Heart right ventricle (tissue), 2 donors: ENCODE measurements around a stretch of chr2.

DNA sequence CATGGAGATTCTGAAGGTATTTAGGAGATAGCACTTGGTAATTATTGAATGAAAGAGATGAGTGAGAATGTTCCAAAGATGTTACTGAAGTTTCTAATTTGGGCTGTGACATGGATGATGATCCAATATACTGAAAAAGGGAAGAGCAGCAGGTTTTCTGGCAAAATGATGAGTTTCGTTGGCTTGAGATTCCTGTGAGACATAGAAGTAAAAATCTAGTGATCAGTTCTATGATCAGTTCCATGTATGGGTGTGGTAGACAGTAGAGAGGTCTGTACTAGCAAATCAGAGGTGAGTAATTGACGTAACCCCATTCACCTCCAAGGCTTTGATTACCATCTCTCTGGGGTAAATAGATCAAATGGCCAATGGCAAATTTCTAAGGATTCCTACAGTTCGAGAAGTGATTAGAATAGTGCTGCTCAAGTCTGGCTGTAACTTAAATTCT, 6.3 kb downstream of the ITGA4 start:
- PRO-cap, 2 experiments = no peak in any of the 2 experiments

GRCh38 chr2:182416783-182417383, 10.0 kb downstream of the PDE1A start:
- PRO-cap, 2 experiments = peak in 1 of 2 experiments; most common plus-strand start chr2:182417080 (in 1); most common minus-strand start chr2:182416905 (in 1)

GRCh38 chr2:182717782-182718525, 1.9 kb downstream of the DNAJC10 start:
- PRO-cap, 2 experiments = no peak in any of the 2 experiments

GRCh38 chr2:182911094-182911404, 44.6 kb upstream of the FRZB start:
- PRO-cap, 2 experiments = no peak in any of the 2 experiments

- PRO-cap, 2 experiments = no peak in any of the 2 experiments
Measured at GRCh38 chr2:182973923-182974911, 64.0 kb downstream of the NCKAP1 start.

- PRO-cap, 2 experiments = peak in 1 of 2 experiments; most common minus-strand start chr2:183078374 (in 1)
Measured at GRCh38 chr2:183078114-183078568, 406 bp upstream of the DUSP19 start.

DNA sequence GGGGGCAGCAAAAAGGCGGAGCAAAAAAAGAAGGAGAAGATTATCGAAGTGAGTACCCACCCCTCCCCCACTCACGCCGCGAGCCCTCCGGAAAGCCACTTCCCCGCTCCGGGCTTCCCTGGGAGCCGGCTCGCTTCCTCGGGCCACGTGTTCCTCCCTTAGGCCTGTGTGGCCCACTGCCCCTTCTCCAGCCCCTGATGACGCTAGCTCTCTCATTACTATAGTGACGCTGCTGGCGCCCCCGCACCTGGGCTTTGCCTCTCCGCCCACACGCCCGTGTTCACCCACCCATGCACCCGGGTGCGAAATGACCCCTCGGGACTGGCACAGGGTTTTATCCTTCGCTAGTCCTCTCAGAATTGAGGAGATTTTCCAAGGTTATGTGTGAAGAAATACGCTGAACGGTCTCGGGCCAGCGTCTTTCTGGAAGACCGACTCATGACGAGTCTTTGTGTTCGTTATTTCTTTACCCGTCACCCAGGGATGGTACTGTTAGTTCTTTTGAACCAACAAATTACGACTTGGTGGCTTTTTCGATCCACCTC, 422 bp downstream of the ZC3H15 start:
- PRO-cap, 2 experiments = peak in 1 of 2 experiments; most common plus-strand start position 215 of the sequence (in 1); most common minus-strand start position 178 of the sequence (in 1)

DNA sequence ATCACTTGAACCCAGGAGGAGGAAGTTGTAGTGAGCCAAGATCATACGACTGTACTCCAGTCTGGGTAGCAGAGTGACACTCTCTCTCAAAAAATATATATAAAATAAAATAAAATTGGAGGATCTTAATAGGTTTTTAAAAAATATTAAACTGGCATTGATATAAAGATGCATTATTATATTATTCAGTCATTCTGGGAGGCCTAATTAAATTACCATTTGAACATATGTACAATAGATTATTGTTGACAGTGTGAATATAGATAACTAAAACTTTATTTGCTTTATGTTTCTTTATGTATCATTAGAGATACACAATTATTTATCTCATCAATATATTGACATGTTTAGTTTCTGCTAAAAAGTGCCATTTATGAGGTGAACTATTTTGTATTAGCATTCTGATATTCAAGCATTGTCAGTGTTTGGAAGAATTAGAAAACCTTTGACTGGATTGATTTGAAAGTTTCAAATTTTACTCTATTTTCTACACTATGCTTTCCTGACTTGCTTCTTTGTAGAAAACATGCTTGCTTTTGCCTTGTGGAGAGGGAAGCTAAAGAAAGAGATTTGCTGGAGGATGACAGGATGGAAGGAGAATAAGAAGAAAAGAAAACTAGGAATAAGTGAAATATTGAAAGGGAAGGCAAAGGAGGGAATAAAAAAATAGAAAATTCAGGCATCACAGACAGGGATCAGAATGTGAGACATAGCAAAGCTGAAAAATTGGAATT, 44.3 kb downstream of the ITGAV start:
- PRO-cap, 2 experiments = no peak in any of the 2 experiments

GRCh38 chr2:186694777-186695167, 912 bp downstream of the FAM171B start:
- PRO-cap, 2 experiments = no peak in any of the 2 experiments

- PRO-cap, 2 experiments = peak in 1 of 2 experiments; most common plus-strand start chr2:187075357 (in 1)
Measured at GRCh38 chr2:187075065-187075544, 226.1 kb upstream of the ZSWIM2 start.

- PRO-cap, 2 experiments = no peak in any of the 2 experiments
Measured at GRCh38 chr2:187541030-187541592, 13.1 kb downstream of the TFPI start.

- PRO-cap, 2 experiments = no peak in any of the 2 experiments
Measured at GRCh38 chr2:187548887-187549596, 5.2 kb downstream of the TFPI start.

- PRO-cap, 2 experiments = no peak in any of the 2 experiments
Measured at GRCh38 chr2:187552965-187553607, 1.1 kb downstream of the TFPI start.

- PRO-cap, 2 experiments = no peak in any of the 2 experiments
Measured at GRCh38 chr2:188278320-188279156, 13.1 kb upstream of the GULP1 start.

- PRO-cap, 2 experiments = no peak in any of the 2 experiments
Measured at GRCh38 chr2:188292199-188292304, 378 bp downstream of the GULP1 start.

- PRO-cap, 2 experiments = peak in 1 of 2 experiments; most common plus-strand start chr2:188624505 (in 1); most common minus-strand start chr2:188624406 (in 1)
Measured at GRCh38 chr2:188624144-188624656, 332.5 kb downstream of the GULP1 start.

- PRO-cap, 2 experiments = peak in 1 of 2 experiments; most common minus-strand start chr2:188976803 (in 1)
Measured at GRCh38 chr2:188976534-188977129, 2.5 kb downstream of the COL3A1 start.

DNA sequence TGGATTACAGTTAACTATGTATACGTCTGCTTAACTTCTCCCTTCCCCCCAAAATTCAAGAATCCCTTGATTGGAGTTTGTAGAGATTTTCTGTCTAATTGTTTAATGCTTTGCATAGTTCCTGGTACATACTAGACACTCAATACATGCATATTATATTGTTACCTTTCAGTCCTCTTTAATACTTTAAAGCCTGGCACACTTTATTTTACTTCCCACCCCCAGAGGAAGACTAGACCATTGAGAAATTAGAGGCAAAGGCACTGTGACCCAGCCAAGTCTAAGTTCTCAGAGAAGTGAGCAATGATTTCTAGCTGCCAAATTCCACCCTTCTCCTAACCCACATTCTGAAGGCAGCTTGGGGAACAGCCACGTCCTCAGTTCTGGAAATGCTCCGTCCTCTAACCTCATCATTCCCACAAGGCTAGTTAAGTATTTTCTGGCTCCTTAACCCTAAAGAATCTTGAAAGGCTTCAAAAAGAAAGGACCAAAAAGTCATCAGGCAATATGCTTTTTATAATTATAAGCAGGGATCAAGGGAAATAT, 86.7 kb downstream of the COL5A2 start:
- PRO-cap, 2 experiments = no peak in any of the 2 experiments

GRCh38 chr2:189268076-189268534, 88.5 kb upstream of the COL5A2 start:
- PRO-cap, 2 experiments = no peak in any of the 2 experiments

GRCh38 chr2:189304452-189304774, 124.9 kb upstream of the COL5A2 start:
- PRO-cap, 2 experiments = no peak in any of the 2 experiments